Trachea (tissue), 1 donor: ENCODE data around the genes LINGO1, IREB2 and MORF4L1.

- PRO-cap, result no peak
Observed at GRCh38 chr15:77548410-77548698, 84.4 kb downstream of the LINGO1 start.

GRCh38 chr15:77632577-77633448, at the start of gene LINGO1:
Gene LINGO1 (minus strand): TSS chr15:77632912.
- PRO-cap, result no peak

GRCh38 chr15:78043376-78043705, 34.2 kb downstream of the TBC1D2B start:
- PRO-cap, result no peak

GRCh38 chr15:78265256-78266025, 1.1 kb downstream of the DNAJA4 start:
- PRO-cap, result bidirectional peak, plus-strand start at chr15:78266218, minus-strand start at chr15:78265953

GRCh38 chr15:78437405-78438374, at the start of gene IREB2:
Gene IREB2 (plus strand): TSS chr15:78438216.
- PRO-cap, result bidirectional peak, plus-strand start at chr15:78438216, minus-strand start at chr15:78438059

GRCh38 chr15:78449323-78449949, 11.4 kb downstream of the IREB2 start:
- PRO-cap, result no peak

DNA sequence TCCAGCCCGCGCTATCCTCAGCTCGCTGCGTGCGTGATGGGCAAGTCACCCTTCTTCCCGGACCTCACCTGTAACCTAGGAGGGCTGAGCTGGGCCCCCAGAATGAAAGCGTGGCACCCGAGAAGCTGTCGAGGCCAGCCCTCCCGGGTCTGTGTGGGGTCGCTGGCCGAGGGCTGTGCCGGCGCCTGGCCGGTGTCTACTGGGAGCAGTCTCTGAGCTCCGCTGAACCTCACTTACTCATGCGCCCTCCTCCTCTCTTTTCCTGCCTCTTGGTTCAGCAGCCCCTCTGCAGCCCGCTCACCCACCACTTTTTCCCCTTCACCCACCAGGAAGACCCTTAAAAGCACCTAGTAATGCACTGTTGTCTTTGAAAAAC, 405 bp downstream of the HYKK start:
- PRO-cap, result no peak

DNA sequence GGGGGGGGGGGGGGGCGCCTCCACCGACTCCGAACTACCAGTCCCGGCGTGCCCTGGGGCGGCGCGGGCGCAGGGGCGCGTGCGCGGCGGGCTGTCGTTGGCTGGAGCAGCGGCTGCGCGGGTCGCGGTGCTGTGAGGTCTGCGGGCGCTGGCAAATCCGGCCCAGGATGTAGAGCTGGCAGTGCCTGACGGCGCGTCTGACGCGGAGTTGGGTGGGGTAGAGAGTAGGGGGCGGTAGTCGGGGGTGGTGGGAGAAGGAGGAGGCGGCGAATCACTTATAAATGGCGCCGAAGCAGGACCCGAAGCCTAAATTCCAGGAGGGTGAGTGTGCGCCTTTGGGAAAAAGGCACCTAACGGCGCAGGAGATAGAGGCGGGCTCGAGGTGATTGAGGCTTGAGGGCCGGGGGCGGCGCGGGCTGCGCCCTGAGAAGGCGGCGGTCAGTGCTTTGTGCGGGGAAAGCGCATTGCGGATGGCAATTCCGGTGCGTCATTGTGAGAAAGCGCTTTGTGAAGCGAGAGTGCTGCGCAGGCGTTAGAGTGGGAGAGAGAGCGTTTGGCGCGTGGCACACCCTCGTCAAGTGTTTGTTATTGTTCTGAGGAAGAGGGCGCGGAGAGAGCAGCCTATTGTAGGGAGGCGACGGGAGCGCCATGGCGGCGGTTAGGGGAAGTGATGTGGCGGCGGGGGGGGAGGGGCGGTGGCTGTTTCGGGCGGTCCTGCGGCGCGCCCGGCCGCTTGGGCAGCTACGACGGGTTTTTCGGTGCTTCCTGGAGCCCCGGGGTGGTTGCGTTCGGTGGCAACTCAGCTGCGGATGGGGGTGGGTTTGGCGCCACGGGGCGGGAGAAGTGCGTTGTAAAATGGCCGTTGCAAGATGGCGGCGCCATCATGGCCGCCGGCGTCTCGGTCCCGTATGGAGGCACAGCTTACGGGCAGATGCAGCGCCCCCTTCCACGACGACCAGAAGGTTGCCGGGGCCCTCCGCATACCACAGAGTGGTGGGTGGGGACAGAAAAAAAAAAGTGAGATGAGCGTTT, at the start of gene MORF4L1:
TSS of gene MORF4L1 (plus strand) at position 154 of the 1,032 bp plus-strand sequence.
- PRO-cap, result unidirectional peak, plus-strand start at position 112 of the sequence; unidirectional peak, plus-strand start at position 237 of the sequence; unidirectional peak, plus-strand start at position 309 of the sequence; unidirectional peak, minus-strand start at position 957 of the sequence

DNA sequence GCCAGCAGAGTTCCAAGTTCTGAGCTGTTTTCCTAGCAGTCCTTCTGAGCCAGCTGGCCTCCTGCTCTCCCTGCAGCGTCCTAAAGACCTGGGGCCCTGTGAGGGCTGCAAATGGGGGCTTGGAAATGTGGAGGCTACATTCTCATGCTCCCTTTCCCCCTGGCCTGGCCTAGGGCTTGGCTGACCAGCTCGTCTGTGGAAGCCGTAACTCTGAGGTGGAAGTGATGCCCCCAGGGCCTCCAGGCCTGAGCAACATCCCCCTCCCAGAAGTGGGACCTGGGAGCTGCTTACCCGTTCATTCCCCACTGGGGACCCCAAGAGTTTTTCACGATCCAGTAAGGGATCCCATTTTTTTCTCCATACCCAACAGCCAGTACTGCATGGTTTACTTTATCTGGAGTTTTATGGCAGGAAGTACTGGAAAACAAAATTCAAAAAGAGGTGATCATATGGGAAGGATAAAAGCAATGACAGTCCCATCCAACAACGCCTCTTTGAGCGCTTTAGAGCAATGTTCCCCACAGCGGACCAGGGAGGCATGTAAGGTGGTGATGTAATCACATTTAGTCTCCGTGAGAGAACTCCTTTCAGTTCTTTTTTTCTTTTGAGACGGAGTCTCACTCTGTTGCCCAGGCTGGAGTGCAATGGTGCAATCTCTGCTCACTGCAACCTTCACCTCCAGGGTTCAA, 22.0 kb downstream of the CTSH start:
- PRO-cap, result no peak

DNA sequence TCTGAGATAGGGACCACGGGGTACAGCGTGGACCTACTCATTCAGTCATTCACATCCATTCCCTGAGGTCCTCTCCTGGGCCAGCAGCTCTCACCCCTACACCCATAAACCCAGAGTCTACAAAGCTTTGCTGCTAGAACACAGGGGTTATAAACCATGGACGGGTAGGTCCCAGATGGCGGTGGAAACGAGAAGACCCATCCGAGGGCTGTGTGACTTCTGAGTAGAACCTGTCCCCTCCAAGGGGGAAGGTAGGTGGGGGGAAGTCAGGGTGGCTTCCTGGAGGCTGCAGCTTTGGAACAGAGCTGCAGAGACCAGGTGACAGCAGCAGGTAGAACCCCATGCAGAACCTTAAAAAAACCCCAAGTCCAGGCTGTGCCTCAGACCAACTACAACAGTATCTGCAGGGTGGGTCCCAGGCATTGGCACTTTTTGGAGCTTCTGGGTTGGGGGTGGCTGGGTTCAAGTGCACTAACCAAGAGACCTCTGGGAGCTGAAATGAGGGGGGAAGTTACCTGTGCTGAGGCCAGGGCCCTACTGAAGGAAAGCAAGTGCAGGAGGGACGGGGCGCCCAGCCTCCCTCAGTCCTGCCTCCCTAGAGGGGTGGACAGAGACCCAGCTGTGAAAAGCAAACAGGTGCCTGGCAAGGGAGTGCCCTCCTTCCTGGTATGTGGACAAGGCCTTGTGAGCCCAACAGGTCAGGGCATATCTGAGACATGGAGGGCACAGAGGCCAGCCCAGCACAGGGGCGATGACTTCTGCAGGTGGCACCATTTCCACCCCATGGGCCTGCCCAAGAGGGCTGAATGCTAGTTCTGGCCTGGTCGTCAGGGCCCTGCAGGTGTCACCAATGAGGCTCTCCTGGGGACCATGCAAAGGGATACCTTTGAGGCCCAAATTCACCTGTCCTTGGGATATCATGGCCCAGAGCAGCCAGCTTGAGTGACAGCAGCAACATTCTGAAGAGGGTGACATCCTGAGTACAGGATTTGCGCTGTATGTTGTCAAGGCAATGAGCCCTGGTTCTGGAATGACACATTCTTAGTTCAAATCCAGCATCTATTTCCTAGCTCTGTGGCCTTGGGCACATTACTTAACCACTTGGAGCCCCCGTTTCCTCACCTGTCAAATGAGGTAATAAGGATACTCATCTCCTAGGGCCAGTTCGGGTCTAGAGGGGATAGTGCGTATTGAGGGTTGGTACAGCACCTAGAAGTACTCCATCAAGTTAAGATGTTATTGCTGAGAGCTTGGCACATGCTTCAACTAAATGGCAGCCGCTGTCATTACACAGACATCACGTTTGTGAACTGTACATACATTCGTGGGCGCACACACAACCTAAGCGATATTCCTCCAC, 18.7 kb downstream of the CTSH start:
- PRO-cap, result no peak

GRCh38 chr15:79009238-79009643, 64.4 kb upstream of the CTSH start:
- PRO-cap, result no peak

- PRO-cap, result unidirectional peak, plus-strand start at chr15:79236169
Observed at GRCh38 chr15:79235984-79236248, 46.6 kb upstream of the ANKRD34C start.

GRCh38 chr15:79853527-79853822, 43.3 kb downstream of the MTHFS start:
- PRO-cap, result no peak

DNA sequence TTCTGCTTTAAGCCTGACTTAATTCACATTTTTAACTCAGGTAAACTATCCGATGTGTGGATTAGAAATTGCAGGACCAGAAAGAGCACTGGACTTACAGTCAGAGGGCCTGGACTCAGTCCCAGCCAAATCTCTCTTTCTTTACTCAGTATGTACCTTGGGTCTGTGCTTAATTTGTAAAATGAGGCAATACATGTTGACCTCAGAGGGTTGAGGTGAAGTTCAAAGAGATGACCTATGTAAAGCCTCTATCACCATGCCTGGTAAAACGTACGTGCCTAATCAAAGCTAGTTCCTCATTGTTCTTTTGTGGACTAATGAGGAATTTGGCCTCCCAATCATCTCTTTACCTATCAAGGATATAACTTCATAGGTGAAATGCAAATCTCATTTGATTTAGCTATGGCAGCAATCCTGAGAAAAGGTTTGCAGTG, 1.9 kb upstream of the BCL2A1 start:
- PRO-cap, result no peak

DNA sequence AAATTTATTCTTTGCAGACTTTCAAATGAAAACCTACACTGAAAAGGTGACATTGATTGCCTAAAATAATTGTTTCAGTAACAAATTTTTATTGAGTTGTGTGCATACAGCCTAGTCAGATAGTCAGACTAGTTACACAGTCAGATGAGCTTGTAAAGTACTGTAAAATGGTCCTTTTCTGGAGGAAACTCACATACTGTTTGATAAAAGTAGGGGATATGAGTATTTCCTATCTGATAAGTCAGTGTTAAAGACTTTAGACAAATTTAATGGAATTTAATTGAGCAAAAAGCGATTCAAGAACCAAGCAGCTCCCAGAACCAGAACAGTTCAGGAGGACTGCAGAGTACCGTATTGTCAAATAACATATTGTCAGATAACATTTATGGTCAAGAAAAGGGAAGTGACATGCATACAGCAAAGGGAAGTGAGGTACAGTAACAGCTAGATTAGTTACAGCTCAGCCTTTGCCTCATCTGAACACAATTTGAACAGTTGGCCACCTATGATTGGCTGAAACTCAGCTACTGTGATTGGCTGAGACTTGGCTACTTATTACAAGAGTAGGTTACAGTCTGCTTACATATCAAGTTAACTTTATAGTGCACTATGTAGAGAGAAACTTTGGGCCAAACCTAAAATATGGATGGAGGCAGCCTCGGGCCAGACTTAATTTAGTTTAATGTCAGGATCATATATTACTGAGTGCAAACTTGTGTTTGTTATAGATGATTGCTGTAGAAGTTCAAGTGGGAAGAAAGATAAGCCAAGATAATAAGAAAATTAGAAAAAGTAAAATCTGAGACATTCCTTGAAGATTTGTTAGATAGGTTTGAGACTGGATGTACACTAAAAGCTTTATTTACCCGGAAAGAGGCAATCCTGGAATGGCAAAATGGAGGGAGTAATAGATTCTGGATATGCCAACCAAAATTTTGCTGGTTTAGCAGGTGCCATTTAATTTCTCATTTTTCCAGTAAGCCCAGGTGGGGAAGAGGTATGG, 22.0 kb downstream of the ZFAND6 start:
- PRO-cap, result no peak

DNA sequence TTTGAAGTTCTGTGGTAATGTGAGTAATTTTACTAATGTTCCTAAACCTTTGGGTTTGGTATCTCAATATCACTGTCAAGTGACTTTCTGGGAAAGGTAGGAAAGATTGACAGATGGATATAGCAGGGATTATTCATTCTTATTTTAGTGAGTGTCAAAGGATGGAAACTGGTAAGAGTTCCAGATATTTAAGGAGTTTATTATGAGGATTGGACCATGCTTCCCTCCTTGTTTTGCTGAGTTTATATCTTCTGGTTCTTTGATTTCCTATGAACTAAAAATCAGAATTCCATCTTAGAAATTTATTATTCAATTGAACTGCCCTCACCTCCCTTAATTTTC, 23.0 kb downstream of the ZFAND6 start:
- PRO-cap, result no peak

DNA sequence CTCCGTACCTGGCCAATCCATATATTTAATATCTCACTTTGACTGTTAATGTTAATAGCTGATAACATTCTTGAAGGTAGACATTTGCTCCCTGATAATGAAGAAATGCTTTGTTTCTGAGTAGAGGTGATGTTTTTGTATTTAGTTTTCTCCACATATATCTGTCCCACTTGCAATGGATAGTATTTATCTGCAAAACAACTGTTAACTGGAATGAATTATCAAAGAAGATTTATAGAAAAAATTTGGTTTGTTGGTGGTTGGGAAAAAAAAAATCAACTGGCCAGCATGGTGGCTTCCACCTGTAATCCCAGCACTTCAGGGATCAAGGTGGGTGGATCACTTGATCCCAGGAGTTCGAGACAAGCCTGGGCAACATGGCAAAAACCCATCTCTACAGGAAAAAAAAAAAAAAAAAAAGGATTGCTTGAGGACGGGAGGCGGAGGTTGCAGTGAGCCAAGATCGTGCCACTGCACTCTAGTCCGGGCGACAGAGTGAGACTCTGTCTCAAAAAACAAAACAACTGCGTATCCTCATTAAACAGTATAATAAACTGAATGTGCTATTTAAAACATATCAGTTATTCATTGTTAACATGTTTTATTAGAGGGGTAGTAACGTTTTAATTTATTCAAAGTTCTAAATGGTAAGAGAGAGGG, 32.6 kb downstream of the ZFAND6 start:
- PRO-cap, result no peak

- PRO-cap, result no peak
Observed at GRCh38 chr15:80111227-80111536, 41.6 kb upstream of the FAH start.

DNA sequence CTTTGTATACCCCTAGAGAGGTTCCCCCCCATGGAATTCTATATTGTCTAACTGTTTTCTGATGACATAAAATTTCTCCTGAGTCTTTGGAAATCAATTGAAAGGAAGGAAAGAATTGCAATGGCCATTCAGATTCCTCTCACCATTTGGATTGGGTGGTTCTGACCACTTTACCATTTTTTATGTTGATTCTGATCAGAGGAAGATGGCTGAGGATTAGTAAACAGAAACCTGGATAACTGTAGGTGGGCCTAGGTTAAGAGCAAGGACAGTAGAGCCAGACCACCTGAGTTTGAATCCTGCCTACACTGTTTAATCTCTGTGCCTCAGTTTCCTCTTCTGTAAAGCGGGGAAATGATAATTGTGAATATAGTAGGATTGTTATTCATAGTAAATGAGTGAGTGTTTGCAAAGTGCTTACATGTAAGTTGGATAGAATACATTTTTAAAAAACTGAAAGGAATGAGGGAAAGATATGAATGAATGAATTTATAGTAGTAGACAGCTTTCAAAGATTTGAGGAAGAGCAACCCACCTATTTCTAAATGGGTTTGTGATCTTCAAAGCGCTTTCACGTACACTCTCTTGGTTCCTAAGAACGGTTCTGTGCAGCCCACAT, 20.1 kb downstream of the ABHD17C start:
- PRO-cap, result no peak

- PRO-cap, result no peak
Observed at GRCh38 chr15:80922417-80923087, 67.1 kb downstream of the MESD start.